ENCODE measurements around a stretch of chr9.

DNA sequence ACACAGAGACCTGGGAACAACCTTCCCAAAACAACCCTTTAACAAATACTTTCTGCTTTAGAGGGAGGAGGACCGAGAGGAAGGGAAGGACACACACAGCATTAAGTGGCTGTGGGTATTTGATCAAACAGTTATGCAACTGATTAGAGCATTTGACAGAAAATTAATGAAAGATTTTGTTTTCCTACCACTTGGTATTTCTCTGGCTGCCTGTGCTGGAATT is 153.2 kb upstream of the TUT7 start:
- RRBS: no CpG with 5 or more reads among the region's 1 CpG

- RRBS: no CpG with 5 or more reads among the region's 2 CpGs
Measured at GRCh38 chr9:87030019-87030557, 82.8 kb upstream of the GAS1 start.

- RRBS: no CpG with 5 or more reads among the region's 1 CpG
Measured at GRCh38 chr9:87404469-87404721, 93.3 kb upstream of the DAPK1 start.

DNA sequence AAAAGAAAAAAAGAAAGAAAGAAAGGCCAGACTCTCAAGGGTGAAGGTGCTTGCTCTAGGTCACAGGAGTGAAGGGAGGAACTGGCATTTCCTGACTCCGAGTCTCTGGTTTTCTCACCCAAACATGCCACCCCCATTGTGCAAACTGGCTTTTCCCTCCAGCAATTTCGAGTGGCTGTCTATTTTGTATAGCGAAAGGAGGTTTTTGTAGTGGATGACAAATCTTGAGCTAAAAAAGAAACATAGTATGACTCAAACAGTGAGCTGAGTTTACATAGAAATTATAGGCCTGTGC is 33.7 kb upstream of the DAPK1 start:
- RRBS: no CpG with 5 or more reads among the region's 3 CpGs

- RRBS: 3% methylated on average over 30 of the region's 85 CpGs
Measured at GRCh38 chr9:87498192-87499191, 825 bp downstream of the DAPK1 start.

DNA sequence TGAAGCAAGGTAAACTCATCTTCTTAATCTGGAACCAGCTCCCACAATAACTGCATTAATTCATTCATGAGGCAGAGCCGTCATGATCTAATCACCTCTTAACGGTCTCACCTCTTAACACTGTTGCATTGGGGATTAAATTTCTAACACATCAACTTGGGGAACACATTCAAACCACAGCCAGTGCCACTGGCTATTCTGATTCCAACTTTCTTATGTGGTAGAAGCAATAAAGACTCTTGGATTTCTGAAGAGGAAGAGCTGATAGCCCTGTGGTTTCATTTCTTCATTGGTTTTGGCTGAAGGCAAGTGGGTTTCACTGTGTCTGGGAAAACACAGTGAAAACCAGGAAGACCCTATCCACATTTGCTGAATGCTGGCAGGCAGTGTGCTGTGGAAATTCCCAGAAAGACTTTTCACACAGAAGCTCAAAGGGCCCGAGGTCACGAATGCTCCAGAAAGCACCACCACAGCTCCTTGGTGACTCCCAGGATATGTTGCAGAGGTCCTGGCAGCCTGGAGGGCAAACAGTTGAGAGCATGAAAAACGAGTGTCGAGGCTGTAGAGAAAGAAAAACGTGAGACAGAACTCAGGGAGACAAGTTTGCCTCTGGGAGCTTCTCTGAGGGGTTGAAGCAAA is 67.1 kb downstream of the DAPK1 start:
- RRBS: no CpG with 5 or more reads among the region's 7 CpGs

GRCh38 chr9:87594267-87594602 is 96.6 kb downstream of the DAPK1 start:
- RRBS: no CpG with 5 or more reads among the region's 4 CpGs

DNA sequence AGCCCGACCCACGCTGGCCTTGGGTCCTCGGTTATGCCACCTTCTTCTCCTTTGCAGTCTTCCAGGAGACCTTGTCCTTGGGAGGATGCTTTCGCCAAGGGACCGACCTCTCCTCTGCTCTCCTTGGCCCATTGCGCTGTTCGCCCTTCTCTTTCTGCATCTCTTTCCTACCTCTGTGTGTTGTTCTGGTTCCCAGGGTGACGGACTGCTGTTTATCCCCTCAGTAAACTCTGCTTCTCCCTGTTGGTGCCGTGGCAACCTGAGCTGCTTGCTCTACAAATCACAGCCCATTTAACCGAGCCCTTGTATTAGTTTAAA is 97.9 kb downstream of the DAPK1 start:
- RRBS: no CpG with 5 or more reads among the region's 10 CpGs

GRCh38 chr9:87619363-87619871 is 106.5 kb upstream of the CTSL start:
- RRBS: no CpG with 5 or more reads among the region's 12 CpGs

DNA sequence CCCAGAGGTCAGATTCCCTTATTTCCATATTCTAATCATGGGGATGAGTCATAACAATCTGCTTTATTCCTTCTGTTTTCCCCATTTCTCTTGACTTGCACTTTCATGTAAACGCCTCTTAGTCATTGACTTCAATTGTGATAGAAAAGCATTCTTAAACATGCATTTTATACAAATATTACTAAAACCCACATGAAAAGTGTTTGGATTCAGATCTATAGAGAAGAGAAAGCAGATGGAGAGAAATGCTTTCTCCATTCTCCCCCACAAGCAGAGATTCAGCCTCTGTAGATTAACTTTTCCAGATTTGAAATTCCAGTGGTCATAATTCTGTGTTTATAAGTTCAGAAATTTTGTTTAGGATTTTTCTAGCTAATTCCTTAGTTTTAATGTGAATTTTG is 81.1 kb upstream of the CTSL start:
- RRBS: no CpG with 5 or more reads among the region's 1 CpG

- RRBS: no CpG with 5 or more reads among the region's 4 CpGs
Measured at GRCh38 chr9:87709187-87709732, 16.7 kb upstream of the CTSL start.

GRCh38 chr9:87939467-87939906 is 16.5 kb upstream of the ENSG00000283205 start:
- RRBS: no CpG with 5 or more reads among the region's 22 CpGs

DNA sequence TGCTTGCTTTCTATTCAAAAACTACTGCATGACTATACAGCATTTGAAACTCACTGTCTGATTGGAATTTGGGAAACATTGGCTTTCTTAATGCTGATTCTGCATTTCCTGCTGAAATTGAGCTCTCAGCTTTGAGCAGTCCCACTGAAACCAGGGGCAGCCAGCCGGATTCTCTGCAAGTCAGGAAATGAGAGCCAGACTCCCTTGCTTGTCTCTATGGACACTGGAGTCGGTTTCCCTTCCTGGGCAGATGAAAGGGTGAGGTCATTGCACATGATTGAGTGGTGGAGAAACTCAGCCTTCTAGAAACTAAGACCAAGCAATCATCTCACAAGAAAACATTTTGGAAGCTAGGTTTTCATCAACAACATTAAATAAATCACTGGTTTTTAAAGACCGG is 119.8 kb upstream of the SPATA31C2 start:
- RRBS: no CpG with 5 or more reads among the region's 3 CpGs

DNA sequence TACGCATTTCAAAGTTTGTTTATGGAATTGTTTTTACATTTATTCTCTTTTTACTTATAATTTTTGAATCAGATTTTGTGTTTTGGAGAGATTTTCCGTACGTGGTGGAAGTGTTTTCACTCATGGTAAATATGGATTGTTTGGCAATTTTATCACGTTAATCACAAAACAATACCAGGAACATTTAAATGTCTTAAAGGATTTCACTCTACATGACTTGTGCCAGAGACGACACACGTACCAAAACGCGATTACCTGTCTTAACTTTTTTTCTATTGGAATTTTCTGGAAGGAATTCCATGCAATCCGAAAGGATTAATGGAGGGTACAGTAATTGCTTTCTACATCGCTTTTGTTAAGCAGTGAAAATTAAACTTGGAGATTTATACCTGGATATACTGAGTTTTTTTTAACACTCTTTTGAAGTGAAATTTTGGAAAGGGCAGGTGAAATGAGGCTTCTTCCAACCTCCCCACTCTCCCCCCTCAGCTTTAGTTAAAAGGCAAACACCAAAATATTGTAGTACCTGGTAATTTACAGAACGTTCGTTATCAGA is 1.3 kb downstream of the SPIN1 start:
- RRBS: no CpG with 5 or more reads among the region's 12 CpGs

DNA sequence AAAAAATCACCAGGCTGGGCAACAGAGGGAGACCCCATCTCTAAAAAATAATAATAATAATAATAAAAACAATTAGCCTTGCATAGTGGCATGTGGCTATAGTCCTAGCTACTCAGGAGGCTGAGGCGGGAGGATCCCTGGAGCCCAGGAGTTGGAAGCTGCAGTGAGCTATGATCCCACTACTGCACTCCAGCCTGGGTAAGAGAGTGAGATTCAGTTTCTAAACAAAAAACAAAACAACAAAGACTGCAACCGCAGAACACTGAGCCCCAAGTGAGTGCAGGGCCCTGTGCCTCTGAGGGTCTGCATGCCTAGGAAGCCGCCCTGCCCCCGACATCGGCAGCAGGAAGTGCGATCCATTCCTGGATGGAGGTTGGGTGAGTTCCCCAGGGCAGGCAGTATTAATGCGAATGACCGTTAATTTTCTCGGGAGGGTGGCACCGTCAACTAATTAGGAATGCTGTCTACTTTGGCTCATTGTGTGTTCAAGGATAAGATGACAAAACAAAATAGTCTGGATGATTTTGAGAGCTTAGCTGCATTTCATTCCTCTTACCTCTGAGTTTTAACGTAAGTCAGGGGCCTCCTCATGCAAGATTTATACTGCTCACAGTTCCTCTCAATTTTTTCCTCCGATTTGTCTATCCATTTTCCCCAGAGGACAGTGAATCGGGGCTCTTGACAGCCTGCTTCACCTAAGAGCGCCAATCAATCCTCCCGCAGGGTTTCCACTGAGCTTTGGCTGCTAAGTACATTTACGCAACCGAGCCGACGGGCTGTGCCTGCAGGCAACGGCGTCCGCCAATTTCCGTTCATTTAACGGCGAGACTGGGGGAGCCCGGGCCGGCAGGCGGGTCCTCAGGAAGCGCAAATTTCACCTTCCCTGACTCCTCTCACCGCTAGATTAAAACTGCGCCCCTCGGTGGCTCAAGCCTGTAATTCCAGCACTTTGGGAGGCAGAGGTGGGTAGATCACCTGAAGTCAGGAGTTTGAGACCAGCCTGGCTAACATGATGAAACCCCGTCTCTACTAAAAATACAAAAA is 3.0 kb upstream of the NXNL2 start:
- RRBS: no CpG with 5 or more reads among the region's 33 CpGs

DNA sequence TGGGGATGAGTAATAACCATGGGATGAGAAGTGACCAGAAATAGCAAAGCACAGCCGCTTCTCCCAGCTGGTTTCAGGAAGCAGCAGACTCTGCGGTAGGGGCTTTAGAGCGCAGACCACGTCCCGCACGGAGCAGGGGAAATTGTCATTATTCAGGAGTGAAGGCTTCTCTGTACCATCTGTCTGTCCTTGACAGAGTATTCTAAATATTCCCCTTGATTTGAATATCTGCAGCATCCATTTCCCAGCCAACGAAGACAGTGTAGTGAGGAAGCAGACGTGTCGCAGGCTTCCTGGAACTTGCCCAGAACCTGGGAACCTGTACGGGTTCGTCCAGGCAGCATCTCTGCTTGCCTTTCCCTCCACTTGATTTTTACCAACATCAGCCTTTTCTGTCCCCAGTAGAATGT is 159.7 kb downstream of the NXNL2 start:
- RRBS: no CpG with 5 or more reads among the region's 11 CpGs

DNA sequence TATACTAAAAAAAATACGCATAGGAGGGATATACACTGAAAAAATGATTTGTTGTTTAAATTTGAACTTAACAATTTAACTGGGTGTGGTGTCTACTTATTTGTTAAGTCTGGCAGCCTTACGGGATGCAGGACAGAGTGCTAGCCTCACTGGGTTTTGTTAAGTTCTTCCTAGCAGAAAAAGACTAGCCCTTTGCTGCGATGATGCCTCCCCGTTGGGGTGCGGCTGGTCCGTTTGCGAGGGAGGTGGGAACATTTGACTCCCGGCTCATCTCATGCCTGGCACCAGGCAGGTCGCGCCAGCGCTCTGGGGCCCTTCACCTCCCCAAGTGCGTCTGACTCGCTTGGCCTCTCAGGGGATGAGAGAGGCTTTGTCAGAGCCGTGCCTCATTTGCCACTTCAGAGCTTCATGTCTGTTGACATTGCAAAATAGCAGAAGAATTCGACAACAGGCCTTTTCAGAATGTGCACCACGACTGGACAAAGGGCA is 171.0 kb downstream of the NXNL2 start:
- RRBS: no CpG with 5 or more reads among the region's 16 CpGs

DNA sequence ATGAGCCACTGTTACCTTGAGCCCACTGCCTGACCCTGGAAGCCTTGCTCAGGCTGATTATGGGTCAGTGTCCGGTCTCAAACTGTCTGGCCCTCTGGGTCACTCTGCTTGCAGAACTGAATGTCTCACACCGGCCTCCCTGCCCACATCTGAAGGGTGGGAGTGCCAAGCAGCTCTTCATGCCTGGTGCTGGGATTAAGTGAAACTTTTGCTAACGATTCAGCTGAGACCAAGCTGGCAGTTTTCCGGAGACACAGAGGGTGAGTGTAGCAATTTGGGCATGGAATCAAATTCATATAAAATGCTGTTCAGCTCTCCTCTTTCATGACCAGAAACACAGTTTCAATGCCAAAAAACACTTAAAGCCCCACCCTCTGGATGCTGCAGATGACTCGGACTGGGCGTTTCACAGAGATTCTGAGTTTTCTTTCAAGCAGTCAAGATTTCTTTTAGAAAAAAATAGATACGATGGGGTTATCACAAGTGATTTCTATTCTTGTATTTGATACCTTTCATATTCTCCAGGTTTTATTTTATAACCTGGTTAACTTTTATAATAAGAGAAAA is 207.5 kb downstream of the NXNL2 start:
- RRBS: 89% methylated on average over 1 of the region's 7 CpGs

DNA sequence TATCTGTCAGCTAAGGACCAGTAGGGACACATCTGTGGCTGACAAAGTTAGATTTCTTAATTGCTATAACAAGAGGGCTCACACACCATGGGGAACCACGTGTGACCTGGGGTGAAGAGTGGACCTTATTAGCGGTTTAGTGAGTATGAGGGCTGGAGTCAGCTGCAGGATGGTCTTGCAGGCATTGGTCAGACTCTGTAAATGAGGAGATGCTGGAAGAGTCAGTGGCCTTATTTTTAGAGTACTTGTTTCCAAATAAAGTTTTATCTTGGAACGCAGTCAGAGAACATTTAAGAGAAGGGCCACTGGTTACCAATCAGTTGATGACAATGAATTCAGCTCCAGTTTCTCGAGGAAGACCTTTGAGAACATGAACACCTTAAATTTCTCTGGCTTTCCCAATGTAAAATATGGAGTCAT is 186.0 kb upstream of the S1PR3 start:
- RRBS: no CpG with 5 or more reads among the region's 4 CpGs

DNA sequence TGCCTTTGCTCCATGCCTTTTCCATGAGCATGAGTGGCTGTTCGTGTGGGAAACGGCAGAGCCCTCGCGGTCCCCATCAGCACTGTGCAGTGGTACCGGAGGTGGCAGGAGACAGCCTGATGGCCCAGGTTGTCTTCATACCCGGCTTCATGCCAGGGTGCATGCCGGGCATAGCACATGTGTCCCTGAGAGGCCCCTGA is 6.5 kb downstream of the S1PR3 start:
- RRBS: 91% methylated on average over 1 of the region's 7 CpGs

All from islet of Langerhans (tissue), 1 donor.